NCI-H460 (cell line): ENCODE results near the genes AMPH, POU6F2 and YAE1.

DNA sequence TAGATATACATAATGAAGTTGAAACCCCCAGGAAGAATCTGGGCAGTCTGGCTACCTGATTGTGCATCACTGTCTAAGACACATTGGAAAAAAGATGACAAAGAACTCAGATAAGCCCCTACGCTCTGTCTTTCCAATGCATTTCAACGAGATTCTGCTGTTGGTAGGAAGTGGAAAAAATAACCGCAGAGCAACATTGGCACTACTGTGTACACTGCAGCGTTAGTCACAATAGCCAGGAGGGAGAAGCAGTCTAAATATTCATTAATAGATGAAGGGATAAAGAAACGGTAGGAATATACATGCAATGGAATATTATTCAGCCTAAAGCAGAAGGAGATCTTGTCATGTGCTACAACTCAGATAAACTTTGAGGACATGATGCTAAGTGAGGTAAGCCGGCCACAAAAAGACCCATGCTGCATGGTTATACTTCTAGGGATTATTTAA, 40.4 kb downstream of the ELMO1 start:
RAMPAGE:
- cytosol, long total RNA: no peak
- long total RNA: no peak
- nucleus, long total RNA: no peak

DNA sequence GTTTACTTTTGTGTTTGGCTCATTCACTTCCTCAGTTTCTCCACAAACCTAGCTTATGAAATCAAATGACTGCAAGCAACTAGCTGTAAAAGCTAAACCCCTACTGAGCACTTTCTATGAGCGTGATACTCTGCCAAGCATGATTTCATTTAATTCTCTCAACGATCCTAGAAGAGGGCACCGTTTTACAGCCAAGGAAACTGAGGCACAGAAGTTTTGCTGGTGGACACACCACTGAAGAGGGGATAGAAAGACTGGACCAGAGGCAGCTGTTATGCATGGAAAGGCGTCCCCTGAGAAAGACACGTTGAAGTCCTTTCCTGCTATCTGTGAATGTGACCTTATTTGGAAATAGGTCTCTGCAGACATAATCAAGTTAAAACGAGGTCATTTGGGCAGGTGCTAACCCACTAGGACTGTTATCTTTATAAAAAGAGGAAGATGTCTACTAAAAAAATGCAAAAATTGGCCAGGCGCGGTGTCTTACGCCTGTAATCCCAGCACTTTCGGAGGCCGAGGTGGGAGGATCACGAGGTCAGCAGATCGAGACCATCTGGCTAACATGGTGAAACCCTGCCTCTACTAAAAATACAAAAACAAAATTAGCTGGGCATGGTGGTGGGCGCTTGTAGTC, 31.6 kb downstream of the ELMO1 start:
RAMPAGE:
- cytosol, long total RNA: no peak
- long total RNA: no peak
- nucleus, long total RNA: no peak

DNA sequence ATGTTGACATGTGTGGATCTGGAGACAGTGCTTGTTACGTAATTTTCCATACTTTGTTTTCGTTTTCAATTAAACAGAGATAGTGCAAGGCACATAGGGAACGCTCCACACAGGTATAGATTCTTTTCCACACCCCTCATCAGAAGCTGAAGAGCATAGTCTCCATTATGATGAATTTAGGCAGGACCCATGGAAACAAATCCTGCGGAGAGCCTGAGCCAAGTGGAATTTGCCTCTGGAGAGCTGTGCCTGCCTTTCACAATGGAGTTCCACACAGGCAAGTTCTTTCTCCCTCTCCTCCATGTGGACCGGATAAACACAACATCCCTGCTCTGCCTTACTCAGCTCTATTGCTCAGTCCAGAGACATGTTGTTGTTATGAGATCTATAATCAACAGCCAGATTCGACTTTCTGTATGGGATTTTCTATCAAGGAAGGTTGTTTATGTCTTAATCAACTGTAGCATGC, 59.4 kb upstream of the ELMO1 start:
RAMPAGE:
- cytosol, long total RNA: no peak
- long total RNA: no peak
- nucleus, long total RNA: no peak

DNA sequence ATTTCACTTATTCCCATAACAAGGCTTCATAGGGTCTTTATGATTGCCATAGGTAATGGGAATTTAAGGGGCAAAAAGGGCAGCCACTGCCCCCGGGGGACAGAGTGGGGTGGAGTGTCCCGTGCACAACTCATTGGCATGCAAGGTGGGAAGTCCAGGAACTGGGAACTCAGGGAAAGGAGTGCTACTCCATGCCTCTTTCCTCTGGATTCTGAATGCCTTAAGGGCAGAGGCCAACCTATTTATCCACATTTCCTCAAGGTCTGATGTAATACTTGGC, 100.7 kb upstream of the ELMO1 start:
RAMPAGE:
- cytosol, long total RNA: no peak
- long total RNA: no peak
- nucleus, long total RNA: no peak

GRCh38 chr7:37915804-37916606, 612 bp downstream of the SFRP4 start:
RAMPAGE:
- cytosol, long total RNA: no peak
- long total RNA: no peak
- nucleus, long total RNA: no peak

GRCh38 chr7:38178695-38179286, 746 bp downstream of the STARD3NL start:
RAMPAGE:
- cytosol, long total RNA: no peak
- long total RNA: no peak
- nucleus, long total RNA: no peak

DNA sequence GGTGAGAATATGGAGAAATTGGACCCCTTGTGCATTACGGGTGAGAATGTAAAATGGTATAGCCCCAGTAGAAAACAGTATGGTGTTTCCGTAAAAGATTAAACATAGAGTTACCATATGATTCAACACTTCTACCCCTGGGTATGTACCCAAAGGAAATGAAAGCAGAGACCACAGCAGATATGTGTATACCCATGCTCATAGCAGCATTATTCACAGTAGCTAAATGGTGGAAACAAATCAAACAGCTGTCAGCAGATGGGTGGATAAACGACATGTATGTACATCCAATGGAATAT, 42.4 kb downstream of the STARD3NL start:
RAMPAGE:
- cytosol, long total RNA: no peak
- long total RNA: no peak
- nucleus, long total RNA: no peak

GRCh38 chr7:38316743-38317272, 138.8 kb downstream of the STARD3NL start:
RAMPAGE:
- cytosol, long total RNA: no peak
- long total RNA: no peak
- nucleus, long total RNA: no peak

DNA sequence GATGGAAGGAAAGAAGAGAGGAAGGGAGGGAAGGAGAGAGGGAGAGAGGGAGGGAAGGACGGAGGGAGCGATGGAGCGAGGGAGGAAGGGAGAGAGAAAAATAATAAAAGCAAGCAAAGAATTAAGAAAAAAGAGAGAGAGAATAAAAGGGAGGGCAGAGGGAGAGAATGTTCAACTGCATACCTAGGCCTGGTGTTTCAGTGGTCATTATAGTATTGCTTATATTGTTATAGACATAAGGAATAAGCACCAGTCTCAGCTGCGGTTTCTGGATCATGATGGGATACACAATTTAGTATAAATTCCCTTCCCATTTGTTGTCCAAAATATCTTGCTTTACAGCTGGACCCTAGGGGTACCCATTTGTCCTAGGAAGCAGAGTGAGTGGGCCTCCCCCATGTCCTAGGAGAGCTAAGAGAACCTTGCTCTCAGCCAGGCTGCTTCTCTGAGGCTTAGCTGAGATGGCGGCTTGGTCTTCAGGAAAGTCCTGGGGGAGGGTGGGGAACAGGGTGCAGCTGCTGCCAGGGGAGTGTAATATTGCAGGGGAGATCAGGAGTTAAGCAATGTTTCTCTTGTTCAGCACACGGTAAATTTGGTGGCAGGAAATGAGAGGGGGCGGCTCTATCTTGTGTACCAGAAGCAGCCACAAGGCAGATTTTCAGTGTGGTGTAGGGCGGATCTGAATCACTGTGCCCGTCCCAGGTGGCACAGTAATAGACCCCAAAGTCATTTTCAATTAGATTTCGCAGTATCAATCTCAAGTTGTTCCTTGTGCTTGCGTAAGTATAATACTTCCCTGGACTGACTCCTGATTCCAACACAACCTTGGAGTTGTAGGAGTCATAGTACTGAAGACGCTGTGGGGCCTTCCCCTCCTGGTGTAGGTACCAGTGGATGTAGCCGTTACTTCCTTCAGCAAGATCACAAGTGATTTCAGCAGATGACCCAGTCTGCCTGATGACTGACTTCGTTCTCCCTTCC, 184.4 kb downstream of the STARD3NL start:
RAMPAGE:
- cytosol, long total RNA: no peak
- long total RNA: no peak
- nucleus, long total RNA: no peak

DNA sequence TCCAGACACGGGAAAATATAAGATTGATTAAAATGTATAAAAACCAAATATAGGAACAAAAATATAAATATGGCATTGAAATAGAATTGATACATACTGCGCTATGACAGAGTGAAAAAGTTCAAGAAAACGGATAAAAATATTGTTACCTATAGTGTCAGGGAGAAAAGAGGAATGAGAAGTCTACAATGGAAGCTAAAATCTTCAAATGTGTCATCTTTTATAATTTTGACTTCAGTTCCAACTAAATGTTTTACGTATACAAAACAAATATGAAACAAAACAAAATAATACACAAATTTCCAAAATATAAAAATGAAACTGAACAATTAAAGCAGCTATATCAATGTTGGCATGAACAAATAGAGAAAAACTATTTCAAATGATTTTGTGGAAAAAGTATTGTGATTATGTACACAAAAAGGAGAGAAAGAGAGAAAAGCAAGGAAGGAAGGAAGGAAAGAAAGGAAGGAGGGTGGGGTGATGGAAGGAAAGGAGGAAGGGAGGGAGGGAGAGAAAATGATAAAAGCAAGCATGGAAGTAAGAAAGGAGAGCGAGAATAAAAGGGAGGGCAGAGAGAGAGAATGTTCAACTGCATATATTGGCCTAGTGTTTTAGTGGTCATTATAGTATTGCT, 188.6 kb downstream of the STARD3NL start:
RAMPAGE:
- cytosol, long total RNA: no peak
- long total RNA: no peak
- nucleus, long total RNA: no peak

RAMPAGE:
- cytosol, long total RNA: no peak
- long total RNA: no peak
- nucleus, long total RNA: no peak
Measured at GRCh38 chr7:38477018-38477425, 154.2 kb downstream of the AMPH start.

RAMPAGE:
- cytosol, long total RNA: no peak
- long total RNA: no peak
- nucleus, long total RNA: no peak
Measured at GRCh38 chr7:38630708-38631868, at the start of gene AMPH. TSS of gene AMPH (minus strand) at chr7:38631373.

DNA sequence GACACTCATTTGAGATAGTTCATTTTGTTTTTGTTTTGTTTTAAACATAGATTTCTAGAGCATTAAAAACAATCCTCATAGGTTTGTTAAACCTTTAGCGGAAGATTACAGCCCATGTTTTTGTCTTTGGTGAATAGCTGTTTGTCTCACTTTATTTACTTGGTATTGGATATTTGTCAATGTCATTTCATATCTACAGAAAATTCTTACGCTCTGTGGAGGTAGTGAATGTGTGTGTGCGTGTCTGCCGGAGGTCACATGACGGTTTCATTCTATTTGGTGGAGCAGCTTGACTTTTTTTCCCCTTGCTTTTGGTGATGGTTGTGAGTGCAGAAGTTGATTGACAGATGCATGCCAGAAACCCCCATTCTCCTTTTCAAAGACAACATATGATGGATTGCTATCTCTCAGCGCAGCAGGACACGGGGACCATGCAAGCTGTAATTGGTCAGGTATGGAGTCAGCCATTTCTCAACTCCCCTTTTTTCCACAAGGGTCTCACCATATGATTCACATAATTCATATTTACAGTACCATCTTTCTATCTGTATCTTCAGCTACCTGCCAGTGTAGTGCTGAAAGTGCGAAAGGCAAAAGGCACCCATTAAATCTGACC, at the start of gene POU6F2:
Gene POU6F2 (plus strand): TSS at position 303 of the 616 bp plus-strand sequence.
RAMPAGE:
- cytosol, long total RNA: no peak
- long total RNA: no peak
- nucleus, long total RNA: no peak

RAMPAGE:
- cytosol, long total RNA: start-site peak on the plus strand at chr7:39566378-39566442, 626 and 854 reads in 2 replicates
- long total RNA: start-site peak on the plus strand at chr7:39566378-39566442, 482 and 1,502 reads in 2 replicates
- nucleus, long total RNA: start-site peak on the plus strand at chr7:39566384-39566442, 628 and 139 reads in 2 replicates
Measured at GRCh38 chr7:39565971-39567172, at the start of gene YAE1. TSS of gene YAE1 (plus strand) at chr7:39566404.

DNA sequence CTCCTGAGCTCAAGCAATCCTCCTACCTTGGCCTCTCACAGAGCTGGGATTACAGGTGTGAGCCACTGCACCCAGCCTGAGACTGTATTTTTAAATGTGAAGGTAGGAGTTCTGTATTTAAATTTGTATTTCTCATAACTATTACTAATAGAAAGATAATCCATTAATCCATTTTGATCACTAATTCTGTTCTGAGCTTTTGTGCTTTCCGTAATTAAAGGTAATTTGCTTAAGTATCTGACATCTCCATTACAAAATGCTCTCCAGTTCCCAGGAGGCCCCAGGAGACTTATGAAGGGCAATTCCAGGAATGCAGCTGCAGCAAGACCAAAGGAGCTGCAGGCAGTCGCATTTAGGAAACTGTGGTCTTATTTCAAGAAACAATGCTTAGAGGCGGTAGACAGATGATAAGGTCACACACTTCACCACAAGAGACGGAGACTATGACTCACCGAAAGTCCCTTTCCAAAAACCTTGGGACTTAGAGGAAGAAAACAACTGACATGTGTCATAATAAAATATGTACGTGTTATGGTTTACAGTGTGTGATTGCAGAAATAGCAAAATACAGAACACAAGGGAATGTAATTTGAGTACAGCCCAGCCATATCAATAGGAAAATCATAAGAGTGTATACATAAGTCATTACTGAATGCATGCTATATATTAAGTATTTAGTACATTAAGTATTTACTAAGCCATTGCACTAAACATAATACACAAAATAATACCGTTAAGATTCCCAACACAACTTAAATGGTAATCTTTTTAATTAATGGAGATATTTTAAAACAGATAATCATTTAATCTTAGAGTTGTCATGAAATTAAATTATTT, 23.5 kb downstream of the YAE1 start:
RAMPAGE:
- cytosol, long total RNA: no peak
- long total RNA: no peak
- nucleus, long total RNA: no peak

DNA sequence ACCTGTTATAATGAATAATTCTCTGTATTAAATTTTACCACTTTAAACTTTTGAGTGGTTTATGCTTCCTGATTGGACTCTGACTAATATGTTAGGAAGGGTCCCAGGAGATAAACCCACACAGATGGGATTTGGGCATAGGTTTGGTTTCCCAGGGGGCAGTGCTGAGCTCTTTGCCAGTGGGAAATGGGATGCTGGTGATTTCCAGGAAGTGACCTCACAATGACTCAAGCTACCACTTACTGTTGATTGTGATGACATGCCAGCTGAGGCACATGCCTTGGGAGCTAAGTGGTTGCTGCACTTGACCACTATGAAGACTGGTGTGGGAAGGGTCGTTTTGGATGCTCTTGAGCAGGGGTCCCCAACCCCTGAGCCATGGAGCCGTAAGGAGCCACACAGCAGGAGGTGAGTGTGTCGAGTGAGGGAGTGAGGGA, 159.1 kb upstream of the CDK13 start:
RAMPAGE:
- cytosol, long total RNA: no peak
- long total RNA: no peak
- nucleus, long total RNA: no peak

DNA sequence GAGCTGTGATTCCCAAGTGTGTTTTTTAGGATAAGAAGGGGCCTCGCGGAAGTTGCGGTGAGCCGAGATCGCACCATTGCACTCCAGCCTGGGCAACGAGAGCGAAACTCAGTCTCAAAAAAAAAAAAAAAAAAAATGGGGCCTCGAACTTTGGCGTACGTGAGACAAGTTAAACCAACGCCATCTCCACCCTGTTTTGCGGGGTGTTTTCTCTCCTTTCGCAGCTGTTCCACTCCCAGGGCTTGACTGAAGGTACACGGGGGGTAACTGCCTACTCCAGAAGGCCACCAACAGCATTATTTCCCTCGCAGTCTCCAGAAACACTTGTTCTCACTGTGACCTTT, 1.1 kb upstream of the CDK13 start:
RAMPAGE:
- cytosol, long total RNA: no peak
- long total RNA: no peak
- nucleus, long total RNA: no peak

DNA sequence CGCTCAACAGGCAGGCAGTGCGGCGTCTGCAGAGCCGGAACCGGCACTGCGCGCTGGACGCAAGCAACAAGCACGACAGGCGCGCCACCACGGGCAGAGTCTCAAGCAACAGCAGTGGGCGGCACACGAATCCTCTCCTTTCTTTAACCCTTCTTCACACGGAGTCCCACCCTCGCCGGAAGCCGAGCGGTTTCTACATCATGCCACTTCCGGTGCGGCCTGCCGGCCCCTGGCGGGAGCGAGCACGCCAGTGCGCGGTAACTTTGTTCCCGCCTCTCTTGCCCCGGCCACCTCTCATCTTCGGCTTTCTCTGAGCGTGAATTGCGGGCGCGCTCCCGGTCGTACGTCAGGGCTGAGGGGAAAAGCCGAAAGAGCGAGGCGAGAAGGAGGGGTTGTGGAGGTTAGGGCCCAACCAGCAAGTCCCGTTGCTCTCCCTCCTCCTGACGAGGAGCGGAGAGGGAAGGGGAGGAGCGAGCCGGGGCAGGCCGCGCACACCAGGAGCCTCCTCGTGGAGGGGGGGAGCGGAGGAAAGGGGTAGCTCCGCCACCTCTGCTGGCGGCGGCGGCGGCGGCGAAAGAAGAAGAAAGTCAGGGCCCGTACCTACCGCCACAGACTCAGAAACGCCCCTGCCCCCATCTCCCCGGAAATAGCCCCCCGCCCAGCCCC, 619 bp upstream of the CDK13 start:
RAMPAGE:
- cytosol, long total RNA: start-site peak on the minus strand centred at position 161 of the sequence, 47 bp wide, 8 and 15 reads in 2 replicates
- long total RNA: no peak
- nucleus, long total RNA: start-site peak on the minus strand centred at position 154 of the sequence, 83 bp wide, 10 and 21 reads in 2 replicates

RAMPAGE:
- cytosol, long total RNA: no peak
- long total RNA: no peak
- nucleus, long total RNA: no peak
Measured at GRCh38 chr7:39985551-39986075, 35.6 kb downstream of the CDK13 start.

DNA sequence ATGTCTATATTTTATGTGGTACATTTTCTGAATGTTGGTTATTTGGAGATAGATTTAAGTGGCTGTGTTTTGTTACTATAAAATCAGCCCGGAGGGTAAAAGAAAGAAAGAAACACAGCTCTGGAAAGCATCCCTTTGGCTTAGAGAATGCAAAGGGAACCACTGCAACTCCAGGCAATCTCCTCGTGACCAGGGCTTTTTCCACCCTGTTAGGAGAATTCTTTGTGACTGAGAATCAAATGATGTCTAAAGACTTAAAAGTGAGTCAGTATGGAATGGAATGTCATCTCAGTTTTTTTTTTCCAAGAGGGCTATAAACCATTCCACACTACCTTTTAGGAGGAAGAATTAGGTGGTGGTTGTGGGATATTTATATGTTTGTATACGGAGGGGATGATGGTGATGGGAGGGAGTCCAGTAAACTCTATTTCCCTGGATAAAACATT, 334.6 kb downstream of the SUGCT start:
RAMPAGE:
- cytosol, long total RNA: no peak
- long total RNA: no peak
- nucleus, long total RNA: no peak